ENCODE measurements around a stretch of chr4.

- PRO-cap, result no peak
- RAMPAGE, long total RNA, 2 experiments, result no peak in any of the 2 experiments
These were observed 19.9 kb upstream of the GK3 start for GRCh38 chr4:165299262-165299893.

DNA sequence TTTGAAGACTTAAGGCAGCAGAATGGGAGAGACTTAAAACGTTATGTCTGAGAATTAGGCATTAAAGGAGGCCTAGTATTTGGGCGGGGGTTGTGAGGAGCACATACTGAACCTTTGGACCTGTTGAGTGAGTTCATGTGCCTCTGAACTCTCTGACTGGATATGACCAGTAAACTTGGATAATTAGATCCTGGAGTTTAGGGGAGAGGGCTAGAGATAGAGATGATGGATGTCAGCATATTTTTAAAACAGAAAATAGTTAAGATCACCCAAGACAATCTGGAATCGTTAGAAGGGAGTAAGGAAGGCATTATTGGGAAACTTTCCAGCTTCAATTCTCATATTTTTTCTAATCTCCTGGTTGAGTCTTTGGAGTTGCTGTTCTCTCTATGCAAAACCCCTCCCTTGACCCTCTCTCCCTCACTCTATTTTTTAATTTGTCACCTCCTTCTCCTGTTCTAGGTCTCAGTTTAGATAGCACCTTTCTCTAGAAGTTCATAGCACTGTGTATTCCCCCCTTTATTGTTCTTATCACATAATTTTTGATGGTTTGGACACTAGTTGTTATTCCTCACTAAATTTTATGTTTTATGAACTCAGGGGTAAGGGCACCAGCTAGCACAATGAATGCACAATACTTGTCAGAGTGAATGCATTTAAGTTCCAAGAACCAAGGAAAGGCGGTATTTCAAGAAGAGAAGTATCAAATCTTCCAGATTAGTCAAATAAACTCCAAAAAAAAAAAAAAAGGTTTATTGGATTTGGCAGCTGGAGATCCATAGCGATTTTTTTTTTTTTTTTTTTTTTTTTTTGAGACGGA lies 1.6 kb downstream of the MSMO1 start:
- PRO-cap, result no peak
- RAMPAGE, long total RNA, 2 experiments, result no peak in any of the 2 experiments

DNA sequence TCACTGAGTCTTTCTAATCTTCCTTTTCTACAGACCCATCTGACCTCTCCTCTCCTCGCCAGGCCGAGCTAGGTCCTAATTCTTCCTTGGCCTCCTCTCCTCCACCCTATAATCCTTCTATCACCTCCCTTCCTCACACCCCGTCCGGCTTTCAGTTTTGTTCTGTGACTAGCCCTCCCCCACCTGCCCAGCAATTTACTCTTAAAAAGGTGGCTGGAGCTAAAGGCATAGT lies 649.0 kb downstream of the TLL1 start:
- PRO-cap, result unidirectional peak, minus-strand start at position 159 of the sequence
- RAMPAGE, long total RNA, 2 experiments, result no peak in any of the 2 experiments

- PRO-cap, result no peak
- RAMPAGE, long total RNA, 2 experiments, result no peak in any of the 2 experiments
These were observed 142.4 kb downstream of the SPOCK3 start for GRCh38 chr4:167091915-167092232.

- PRO-cap, result no peak
- RAMPAGE, long total RNA, 2 experiments, result no peak in any of the 2 experiments
These were observed 195.2 kb upstream of the ANXA10 start for GRCh38 chr4:167897123-167897561.

- PRO-cap, result no peak
- RAMPAGE, long total RNA, 2 experiments, result no peak in any of the 2 experiments
These were observed 999 bp upstream of the DDX60 start for GRCh38 chr4:168319541-168319961.

DNA sequence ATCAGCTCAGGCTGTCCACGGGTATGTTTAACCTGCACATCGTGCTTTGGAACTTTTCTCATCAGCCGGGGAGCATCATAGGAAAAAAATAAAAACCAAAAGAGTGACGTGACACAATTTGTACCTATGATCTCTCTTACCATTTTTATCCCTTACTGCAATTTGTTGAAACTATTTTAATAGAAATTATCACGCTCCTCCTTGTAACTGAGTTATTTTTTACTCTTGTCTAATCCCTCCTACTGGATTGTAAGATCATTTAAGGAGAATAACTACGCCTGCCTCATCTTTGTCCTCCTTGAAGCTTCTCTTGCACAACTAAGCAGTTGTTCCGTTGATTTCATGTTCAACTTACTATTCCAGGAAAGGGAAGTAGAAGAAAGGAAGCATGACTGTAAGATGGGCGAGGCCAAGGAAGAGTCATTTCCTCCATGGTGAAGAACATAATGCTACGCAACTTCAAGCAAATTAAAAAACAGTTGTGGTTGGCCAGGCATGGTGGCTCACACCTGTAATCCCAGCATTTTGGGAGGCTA lies 7.0 kb downstream of the PALLD start:
- PRO-cap, result unidirectional peak, plus-strand start at position 471 of the sequence
- RAMPAGE, long total RNA, 2 experiments, result no peak in any of the 2 experiments

DNA sequence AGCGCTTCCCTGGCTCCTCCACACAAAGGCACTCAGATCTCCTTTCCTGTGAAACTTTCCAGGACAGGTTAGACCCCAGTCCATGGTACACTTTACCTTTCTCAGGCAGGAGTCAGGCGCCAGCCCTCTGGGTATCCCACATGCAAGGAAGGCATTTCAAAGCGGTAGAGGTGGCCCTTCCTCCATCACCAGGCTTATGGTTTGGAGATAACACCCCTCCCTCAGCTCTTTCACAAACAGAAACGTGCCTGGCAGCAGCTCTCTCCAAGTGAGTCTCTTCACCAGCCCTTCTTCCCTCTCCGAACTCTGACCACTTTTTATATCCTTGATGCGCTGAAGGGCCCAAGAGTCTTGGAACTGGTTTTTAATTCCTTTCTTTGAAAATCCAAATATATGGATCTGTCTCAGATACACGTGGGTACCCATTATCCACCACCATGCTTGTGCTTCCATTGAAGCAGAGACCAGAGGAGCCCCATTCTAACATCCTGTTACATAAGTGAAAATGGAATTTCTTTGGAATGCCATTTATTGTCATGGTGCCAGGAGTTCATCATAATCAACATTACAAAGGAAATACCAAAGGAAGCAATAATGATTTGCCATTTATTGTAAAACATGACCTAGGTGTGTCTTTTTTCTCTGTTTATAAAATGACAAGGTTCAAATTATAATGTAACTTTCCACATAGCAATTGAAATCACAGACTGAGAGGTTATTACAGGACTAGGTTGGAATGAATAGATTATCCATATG lies 61.6 kb downstream of the PALLD start:
- PRO-cap, result no peak
- RAMPAGE, long total RNA, 2 experiments, result no peak in any of the 2 experiments

DNA sequence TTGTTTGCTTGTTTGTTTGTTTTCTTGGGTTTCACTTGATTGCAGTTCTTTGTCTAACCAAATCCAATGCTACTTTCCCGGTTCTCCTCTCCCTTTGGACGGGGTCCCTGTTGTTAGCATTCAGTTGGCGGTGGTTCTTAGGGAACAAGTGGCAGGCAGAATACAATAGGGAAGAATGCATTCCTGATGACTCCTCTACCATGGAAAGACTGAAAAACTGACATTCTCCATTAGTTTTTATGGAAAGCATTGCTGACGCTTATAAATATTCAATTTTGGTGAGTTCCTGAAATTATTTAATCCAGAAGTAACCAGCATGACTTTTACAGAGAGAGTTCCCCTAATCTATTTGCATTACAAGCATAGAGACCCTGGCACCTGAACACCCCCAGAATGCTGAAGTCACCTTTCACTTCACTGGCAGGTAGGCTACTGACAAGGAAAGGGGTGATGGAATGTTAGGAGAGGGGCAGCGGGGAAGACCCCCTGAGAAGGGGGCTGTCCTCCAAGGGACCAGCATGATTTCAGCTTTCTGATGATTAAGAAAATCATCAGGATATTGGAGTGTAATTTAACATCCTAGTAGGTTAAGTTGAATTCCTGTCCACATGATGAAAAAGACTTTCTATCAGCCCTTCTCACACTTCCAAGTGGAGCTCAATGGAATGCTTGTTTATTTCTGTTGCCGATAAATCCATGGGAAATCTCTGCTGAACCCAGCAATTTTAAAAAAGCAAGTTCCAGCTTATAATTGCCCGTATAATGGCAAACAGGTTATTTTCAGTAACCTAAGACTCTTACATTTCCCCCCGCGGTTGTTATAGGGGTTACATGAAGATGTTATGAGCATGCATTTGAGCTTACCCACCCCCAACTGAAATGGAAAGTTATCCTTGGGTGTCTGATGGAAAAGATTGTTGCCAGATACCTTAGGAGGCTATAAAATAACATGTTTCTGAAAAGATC lies 135.9 kb downstream of the PALLD start:
- PRO-cap, result no peak
- RAMPAGE, long total RNA, 2 experiments, result no peak in any of the 2 experiments

DNA sequence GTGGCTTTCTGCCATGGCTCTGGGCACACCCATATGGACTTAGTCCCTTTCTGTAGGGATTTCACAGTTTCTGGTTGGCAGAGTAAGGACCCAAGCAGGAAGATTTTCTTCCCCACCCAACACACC lies 244.2 kb downstream of the CBR4 start:
- PRO-cap, result no peak
- RAMPAGE, long total RNA, 2 experiments, result no peak in any of the 2 experiments

DNA sequence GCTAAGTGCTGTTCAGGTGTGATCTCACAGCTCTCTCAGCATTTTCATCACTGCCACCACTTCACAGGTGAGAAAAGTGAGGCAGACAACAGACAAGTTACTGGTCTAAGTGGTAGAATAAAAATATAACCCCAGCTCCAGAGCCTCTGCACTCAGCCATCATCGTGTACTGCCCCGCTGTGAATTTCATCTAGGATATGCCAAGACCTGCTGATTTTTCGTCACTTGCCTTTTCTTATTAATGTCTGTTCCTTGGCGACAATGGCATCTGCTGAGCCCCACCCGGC lies 236.6 kb downstream of the CBR4 start:
- PRO-cap, result no peak
- RAMPAGE, long total RNA, 2 experiments, result no peak in any of the 2 experiments

DNA sequence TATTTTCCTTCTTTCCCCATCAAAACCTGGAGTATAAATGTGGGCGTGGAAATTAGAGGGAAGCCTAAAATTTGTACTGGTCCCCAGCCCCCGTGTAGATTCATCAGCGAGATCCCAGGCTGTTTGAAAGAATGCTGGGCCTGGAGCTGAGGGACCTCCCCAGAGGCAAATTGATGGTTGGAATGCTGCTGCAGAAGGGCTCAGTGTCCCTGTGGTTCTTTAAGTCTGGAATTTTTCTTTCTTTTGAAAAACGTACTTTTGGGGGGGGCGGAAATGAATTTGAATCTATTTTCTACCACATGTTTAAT lies 197.3 kb downstream of the CBR4 start:
- PRO-cap, result no peak
- RAMPAGE, long total RNA, 2 experiments, result no peak in any of the 2 experiments

DNA sequence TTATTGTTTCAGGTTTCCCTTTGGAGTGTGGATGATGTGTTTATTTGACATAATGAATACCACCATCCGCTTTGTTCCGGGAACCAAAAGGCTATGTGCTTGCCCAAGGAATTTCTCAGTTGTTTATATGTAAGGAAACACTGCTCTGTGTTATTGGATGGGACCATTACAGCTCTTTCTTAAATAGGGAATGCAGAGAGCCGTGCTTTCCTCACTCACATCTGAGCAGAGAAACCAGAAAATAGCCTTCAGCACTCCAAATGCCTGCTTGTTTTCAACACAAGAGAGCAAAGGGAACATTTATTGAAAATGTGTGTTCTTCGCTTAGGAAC lies 194.1 kb downstream of the CBR4 start:
- PRO-cap, result no peak
- RAMPAGE, long total RNA, 2 experiments, result no peak in any of the 2 experiments

DNA sequence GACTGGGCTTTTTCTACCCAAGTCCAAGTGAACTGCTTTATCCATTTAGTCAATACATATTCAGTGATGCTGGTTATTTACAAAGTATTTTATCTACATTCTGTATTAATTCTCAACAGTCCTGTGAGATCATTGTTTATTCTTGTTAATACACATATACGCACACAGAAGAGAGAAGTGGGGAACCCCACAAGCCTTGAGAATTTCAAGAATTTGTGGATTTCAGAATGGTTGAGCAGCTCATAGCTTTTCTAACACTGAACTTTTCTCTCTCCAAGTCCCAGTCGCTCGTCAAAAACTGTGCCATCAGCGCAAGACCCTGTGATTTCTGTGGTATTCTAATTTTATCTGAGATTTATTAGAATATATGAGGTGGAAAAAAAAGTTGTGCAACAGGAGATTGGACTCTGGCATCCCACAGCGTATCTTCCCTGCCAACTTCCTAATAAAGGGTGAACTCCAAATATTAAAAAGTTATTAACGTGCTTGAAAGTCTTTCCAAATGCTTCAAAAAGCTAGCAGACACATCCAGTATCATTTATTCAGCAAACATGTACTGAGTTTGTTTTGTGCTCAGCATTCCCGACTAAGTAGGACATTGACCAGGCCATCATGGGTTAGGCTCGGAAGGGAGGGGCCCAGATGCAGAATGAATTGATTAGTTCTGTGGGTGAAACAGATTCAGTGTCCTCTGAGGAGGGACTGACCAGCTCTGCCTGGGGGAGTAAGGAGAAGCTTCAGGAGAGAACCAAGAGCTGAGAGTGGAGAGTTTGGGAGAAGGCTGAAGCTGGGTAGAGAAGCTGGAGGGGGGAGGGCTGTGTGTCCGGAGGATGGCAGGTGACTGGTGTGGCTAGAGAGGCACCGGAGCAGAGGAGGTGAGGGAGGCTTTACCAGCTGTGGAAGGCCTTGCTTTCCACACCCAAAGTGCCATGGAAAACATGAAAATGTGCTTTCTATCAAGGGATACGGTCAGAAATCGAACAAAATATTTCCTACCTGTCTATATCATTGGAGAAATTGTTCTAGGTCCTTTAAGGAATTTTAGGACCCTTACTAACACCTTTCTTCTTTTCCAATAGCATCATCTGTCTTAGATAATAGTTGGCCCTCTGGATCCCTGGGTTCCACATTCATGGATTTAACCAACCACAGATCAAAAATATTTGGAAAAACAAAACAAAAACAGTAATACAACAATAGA lies 165.4 kb downstream of the CBR4 start:
- PRO-cap, result no peak
- RAMPAGE, long total RNA, 2 experiments, result no peak in any of the 2 experiments

DNA sequence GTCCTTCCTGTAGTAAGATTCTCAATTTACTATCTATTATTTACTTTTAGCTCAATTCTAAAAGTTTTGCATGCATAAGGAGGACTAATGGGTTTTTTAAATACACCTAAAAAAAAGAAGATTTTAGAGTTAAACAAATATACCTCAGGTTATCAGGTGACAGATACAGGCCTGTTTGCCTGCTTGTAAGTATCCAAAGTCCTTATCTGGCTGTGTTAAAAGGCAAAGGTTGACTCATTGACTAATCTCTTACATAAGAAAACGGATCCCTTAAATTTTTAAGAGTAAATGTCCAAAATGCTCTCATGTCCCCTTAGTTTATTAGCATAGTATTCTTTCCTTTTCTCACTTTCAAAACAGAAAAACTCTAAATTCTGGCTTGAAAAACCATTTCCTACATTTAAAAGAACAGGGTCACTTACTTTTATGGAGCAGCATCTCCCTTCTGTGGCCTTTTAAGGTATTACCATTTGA lies 4.6 kb downstream of the CBR4 start:
- PRO-cap, result no peak
- RAMPAGE, long total RNA, 2 experiments, result no peak in any of the 2 experiments

DNA sequence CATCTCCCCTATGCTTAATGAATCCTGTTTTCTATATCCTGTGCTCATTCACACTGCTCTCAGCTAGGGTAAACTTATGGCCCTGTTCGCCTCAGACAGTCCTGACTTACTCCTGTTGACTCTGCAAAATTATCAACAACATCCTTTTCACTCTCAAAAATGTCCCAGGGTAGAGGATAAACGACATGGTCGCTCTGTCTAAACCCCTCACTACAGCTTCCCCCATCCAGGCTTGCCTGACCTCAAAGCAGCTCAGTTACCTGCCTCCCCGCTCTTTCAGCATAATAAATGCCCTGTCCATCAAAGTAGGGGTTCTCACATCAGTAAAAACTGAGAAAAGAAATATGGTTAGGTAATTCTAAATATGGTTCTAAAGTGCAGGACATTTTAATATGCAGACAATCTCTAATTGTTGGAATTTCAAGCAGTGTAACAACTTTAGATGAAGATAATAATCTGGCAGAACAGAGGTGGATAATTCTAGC lies 13.4 kb downstream of the SH3RF1 start:
- PRO-cap, result no peak
- RAMPAGE, long total RNA, 2 experiments, result no peak in any of the 2 experiments

DNA sequence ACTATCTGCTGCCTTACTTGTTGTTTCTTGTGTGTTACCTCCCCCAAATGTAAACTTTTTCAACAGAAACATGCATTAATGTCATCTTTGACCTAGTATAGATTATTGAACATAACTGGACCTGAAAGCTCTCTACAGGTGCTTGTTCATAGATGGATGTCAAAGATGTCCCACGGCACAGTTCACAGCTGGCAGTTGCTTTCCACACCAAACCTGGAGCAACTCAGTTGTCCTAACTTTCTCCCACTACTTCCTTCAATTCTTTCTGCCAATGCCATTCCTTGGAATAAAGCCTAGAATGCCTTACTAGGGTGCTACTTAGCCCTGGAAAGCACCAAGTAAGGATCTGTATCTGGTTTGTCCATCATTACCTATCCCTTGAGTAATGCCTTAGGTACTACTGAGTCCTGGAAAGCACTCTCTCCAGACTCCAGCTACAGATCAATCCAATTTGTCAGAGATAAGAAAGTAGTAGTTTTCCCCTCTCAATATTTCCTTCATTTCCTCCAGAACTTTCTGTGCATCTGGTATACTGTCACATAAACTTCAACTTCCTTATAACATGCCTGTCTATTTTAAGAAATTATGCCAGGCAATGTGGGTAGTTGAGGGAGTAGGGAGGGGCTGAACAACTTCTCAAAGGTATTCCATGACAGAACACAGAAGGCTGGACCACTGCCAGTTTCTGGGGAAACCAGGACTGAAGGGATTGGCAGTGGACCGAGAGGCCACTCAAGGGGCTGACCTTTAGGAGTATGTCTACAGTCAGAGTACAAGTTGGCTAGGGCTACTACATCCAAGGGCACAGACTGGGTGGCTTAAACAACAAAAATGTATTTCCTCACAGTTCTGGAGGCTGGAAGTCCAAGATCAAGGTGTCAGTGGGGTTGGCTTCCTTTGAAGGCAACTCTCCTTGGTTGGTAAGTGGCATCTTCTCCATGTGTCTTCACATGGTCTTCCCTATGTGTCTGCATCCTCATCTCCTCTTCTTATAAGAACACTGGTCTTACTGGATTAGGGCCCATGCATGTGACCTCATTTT lies 7.1 kb downstream of the SH3RF1 start:
- PRO-cap, result no peak
- RAMPAGE, long total RNA, 2 experiments, result no peak in any of the 2 experiments

GRCh38 chr4:169410810-169411154 lies 140.0 kb upstream of the SH3RF1 start:
- PRO-cap, result no peak
- RAMPAGE, long total RNA, 2 experiments, result no peak in any of the 2 experiments

DNA sequence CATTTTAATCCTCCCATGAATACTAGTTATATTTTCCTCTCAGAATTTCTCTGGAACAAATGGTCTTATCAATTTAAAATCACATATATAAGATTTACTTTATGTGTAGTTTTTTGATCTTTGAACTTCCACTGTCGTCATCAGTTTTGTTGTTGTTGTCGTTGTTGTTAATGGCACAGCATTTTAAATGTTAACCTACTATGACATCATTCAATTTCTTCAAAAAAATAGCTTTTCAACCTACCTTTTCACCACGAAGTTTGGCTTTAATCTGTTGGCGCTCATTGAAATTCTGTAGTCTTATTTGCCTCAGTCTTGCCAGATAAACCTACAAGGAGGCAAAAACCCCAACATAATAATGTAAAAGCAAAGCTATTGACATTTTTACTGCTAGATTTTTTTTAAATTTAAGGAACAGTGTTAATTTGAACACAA lies 104.4 kb downstream of the NEK1 start:
- PRO-cap, result no peak
- RAMPAGE, long total RNA, 2 experiments, result no peak in any of the 2 experiments

DNA sequence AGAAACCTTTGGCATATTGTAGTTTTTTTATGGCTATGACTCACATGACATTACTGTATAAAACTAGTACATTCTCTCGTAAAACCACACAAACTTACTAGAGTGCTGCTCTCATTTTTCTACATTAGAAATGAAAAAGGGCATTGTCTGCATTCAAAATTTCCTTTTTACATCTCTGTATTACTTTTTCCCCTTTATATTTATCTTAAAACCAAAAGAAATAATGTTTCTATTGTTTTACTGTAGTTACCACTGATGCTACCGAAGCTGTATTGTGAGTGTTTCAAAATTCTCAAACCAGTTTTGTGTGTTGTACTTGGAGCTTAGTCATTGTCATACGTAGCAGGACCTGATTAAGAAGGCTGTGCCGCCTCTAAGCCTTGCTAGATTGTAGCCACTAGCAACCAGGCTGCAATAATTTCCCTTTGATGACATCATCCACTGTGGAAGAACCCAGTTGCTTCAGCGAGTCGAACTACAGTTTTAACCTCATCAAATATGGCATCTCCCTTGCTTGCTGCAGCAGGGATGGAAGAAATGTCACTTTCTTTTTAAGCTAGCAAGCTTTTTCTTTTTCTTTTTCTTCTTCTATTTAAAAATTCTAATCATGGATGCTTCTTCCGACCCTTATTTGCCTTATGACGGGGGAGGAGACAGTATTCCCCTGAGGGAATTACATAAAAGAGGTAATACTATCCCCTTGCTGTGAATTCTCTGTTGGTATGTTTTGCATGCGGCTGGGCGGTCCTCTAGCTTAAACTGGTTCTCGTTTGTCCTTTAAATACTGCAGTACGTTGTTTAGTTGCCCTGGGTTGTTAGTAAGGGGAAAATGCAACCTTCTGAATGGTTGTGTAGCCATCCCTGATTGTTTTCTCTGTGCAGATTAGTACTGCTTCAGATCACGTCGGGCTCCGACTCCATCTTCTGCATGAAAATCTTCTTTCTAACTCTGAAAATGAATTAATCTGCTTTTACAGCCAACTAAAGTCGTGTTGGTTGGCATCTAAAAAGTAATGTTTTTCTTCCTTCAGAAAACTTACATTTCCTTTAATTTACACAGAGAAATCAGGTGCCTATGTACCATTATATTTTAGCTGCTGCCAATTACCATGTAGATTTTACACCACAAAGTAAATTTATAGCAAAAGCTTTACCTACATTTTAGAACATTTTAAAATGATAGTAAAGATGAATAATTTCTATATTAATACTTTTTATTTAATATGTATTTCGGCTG lies 39.8 kb downstream of the CLCN3 start:
- PRO-cap, result bidirectional peak, plus-strand start at position 444 of the sequence, minus-strand start at position 276 of the sequence; unidirectional peak, plus-strand start at position 808 of the sequence
- RAMPAGE, long total RNA, 2 experiments, result no peak in any of the 2 experiments

Measured in lower leg skin (tissue), 2 donors.